Subcutaneous preadipocyte (primary cell): ENCODE results near the gene TBC1D3.

- CAGE, long polyA plus RNA: no peak
Observed at GRCh38 chr17:37683469-37684013, 40.3 kb upstream of the DDX52 start.

GRCh38 chr17:37729886-37730062 is 15.1 kb downstream of the HNF1B start:
- CAGE, long polyA plus RNA: no peak

GRCh38 chr17:37745152-37745788 is 411 bp upstream of the HNF1B start:
- CAGE, long polyA plus RNA: no peak

- CAGE, long polyA plus RNA: no peak
Observed at GRCh38 chr17:37745789-37746063, 867 bp upstream of the HNF1B start.

GRCh38 chr17:38192409-38192870 is at the start of gene TBC1D3:
TSS of gene TBC1D3 (minus strand) at chr17:38192555.
- CAGE, long polyA plus RNA: no peak

DNA sequence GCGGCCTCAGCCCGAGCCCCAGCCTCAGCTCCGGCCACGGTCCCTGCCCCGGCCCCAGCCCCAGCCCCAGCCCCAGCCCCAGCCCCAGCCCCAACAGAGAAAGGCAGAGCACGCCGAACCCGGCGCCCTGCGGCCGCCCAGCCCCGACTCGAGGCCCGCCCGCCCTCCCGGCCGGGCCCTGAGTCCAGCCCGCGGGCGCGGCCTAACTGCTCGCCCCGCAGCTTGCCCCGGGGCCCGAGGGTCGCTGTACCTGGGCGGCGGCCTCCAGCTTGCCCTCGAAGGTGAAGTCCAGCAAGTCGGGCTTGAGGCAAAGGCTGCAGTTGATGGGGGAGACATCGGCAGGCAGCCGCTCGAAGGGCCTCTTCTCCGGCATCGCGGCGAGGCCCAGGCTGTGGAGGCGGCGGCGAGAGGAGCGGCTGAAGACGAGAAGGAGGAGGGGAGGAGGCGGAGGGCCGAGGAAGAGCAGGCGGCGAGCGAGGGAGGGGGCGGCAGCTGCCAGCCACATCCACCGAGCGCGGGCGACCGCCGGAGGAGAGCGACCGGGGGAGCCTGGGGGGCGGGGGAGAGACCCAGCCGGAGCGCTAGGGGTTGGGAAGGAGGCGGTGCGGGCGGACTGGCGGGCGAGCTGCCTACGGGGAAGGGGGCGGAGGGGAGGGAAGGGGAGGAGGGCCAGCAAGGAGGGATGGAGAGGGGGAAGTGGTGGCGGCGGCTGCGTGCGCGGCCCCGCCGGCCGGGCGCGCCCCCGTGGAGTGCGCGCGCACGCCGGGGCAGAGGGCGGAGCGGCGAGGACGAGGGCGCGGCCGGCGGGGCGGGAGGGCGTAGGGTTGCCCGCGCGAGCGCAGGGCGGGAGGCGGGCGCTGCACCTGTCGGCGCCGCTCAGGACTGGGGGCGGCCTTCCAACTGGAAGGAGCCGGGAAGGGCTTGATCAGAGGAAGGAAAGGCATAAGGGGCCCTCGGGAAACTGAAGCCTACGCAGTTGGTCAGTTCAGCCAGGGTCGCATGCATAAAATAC is 40.0 kb upstream of the MRPL45 start:
- CAGE, long polyA plus RNA: no peak

- CAGE, long polyA plus RNA: no peak
Observed at GRCh38 chr17:38509688-38510011, 81.4 kb downstream of the ARHGAP23 start.

DNA sequence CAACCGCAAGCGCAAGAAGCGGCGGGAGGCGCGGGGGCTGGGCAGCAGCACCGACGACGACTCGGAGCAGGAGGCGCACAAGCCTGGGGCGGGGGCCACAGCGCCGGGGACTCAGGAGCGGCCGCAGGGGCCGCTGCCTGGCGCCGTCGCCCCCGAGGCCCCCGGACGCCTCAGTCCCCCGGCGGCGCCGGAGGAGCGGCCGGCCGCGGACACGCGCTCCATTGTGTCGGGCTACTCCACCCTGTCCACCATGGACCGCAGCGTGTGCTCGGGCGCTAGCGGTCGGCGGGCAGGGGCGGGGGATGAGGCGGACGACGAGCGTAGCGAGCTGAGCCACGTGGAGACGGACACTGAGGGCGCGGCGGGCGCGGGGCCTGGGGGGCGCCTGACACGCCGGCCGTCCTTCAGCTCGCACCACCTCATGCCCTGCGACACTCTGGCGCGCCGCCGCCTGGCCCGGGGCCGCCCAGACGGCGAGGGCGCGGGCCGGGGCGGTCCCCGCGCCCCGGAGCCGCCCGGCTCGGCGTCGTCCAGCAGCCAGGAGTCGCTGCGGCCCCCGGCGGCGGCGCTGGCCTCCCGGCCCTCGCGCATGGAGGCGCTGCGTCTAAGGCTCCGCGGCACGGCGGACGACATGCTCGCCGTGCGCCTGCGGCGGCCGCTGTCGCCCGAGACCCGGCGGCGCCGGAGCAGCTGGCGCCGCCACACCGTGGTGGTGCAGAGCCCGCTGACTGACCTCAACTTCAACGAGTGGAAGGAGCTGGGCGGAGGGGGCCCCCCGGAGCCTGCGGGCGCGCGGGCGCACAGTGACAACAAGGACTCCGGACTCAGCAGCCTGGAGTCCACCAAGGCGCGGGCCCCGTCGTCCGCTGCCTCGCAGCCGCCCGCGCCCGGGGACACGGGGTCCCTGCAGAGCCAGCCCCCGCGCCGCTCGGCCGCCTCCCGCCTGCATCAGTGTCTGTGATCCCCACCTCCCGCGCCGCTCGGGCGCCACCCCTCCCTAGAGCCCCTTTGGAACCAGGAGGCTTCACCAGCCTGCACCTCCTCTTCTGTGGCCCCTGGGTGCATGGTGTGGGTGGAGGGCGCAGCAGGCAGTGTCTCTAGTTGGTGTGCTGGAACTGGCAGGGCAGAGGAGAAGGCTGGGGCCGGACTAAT is 82.1 kb downstream of the ARHGAP23 start:
- CAGE, long polyA plus RNA: no peak

DNA sequence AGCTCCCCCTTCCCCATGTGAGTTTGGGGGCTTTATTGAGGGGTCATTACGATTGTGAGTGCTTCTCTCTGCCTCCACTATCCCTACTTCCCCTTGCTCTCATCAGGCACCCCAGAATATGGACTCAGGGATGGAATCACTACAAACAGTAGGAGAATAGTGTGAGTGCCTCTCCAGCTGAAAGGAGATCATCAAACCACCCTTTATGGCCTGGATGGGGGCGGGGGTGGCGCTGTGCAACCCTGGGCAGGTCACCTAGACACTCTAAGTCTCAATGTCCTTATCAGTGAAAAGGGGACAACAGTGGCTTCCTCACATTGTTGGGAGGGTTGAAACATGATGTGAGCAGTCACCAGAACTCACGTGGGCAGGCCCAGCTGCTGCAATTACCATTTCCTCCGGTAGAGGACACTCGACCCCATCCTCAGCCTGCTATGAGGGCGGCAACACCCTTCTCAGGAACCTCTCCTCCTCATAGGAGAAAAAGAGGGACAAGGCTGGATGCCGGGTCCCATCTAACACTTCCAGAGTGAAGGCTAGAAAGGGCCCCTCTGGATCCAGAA is 2.1 kb upstream of the EPOP start:
- CAGE, long polyA plus RNA: no peak

DNA sequence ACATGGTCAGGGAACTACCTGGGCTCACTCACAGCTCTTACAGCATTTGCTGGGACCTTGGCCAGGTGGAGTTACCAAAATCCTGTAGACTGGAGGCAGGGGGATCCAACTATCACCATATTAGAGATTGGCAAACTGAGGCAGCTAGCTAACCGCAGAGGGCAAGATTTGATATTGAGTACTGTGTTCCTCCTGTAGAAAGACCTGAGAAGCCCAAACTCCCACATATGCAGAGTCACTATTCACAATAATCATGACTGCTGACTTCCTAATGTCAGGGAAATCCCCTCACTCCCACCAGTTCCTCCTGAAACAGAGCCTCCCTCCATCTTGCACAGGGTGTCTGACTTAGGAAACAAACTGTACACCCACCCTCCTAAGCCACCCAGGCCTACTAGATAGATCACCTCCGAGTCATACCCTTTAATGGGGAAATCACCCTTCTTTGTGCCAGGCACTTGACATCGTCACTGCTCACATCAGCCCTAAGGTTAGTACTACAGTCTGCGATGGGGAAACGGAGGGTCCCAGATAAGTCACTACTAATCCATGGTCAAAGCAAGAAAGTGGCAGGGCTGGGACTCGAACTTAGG is 3.7 kb upstream of the MLLT6 start:
- CAGE, long polyA plus RNA: no peak

DNA sequence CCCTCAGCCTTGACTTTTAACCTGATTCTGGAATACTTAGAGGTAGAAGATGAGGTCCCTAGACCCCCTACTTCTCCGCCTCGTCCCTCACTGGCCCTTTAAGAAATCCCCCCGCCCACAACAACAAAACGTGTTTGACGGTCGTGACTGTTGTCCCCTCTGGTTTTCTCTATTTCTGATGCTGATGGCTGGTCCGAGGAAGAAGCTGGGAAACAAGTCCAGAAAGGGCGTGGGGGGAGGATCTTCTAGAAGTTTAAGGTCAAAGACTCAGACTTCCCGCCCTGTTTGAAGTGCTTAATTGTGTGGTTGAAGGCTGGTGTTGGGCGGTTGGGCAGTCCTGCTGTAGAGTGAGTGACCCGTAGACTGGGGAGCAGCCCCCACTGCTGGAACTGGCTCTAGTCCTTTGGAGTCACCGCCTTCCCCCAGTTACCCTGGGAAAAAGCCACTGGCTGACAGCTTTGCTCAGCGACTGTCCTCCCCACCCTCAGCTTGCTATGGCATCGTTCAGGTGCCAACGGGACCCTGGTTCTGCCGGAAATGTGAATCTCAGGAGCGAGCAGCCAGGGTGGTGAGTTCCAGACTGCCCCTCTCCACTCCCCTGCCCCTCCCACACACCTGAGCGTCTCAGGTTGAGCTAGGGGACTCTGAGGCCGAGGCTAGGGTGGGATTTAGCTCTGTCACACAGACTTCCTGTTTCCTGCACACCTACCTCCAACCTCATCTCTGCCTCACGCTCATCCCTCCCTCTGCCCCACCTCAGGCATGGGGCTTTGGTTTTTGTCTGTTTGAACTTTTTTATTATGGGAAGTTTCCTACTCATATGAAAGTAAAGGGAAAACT is 1.6 kb downstream of the MLLT6 start:
- CAGE, long polyA plus RNA: no peak

DNA sequence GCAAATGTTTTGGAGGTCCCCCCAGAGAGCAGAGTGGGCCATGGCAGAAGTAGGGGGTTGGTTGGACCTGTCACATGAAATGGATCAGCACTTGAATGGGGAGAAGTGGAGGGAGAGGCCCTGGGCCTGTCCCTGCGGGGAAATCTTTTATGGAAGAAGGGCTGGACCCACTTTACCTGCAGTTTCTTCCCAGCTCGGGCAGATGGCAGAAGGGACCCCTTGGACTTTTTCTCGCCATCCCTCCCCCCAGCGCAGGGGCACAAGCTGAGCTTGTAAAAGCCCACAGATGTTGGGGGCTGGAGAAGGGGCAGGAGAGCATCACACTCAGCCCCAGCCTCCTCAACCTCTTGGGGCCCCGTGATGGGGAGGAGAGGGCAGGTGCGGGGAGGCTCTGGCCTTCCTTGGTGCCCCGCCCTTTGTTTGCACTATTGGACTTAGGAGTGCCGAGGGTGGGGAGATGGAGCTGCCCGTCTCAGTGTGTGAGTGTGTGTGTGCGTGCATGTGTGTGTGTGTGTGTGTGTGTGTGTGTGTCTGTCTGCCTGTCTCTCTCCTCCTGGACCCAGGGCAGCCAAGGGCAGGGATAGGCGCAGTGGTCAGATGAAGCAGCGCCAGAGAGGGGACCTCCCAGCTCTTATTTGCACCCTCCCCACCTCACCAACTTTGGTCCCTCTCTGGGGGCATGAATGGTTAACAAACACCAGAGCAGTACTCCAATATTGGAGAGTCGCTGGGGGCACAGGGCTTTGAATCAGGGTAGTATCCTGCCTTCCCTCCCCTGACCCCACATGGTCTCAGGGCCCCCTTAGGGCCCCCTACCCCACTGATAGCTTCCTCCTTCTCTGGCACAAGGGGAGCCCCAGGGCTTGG is 4.0 kb upstream of the CISD3 start:
- CAGE, long polyA plus RNA: no peak

- CAGE, long polyA plus RNA: no peak
Observed at GRCh38 chr17:38747278-38747731, 831 bp downstream of the PCGF2 start.

DNA sequence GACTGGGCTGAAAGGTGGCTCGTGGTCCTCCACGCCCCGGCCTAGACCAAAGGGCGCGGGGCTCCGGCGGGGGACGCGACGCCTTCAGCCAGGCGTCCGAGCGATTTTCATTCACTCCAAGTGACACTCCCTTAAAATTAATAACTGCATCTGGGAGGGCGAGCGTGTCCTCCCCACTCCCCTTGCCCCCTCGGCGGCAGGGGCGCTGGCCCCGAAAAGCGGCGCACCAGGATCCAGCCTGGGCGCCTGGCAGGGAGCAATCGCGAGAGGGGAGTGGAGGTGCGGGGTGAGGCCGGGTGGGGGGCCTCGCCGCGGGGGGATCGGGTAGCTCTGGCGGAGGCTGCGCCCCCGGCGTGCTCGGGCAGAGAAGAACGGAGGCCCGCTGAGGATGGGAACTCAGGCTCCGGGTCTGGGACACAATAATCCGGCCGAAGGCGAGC is 607 bp upstream of the PCGF2 start:
- CAGE, long polyA plus RNA: no peak

GRCh38 chr17:38749163-38750342 is 1.4 kb upstream of the PCGF2 start:
- CAGE, long polyA plus RNA: no peak

DNA sequence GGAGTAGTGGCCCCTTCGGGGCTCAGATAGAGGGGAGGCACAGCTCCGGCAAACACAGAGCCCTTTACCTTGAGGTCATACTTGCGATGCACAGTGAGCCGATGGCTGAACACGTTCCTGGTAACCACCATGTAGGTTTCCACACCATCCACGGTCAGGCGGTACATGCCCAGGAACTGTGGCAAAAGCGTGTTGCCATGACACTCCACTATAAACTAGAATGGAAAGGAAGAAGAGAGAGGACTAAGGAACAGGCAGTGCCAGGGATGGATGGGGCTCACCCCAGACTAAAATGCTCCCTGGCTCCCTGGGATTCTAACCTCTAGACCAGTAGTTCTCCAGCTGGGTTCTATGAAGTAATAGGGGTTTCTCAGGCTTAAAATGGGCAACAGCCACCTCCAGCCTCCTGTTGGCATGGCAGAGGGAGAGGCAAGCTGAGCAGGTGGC is 20.0 kb downstream of the PIP4K2B start:
- CAGE, long polyA plus RNA: no peak

DNA sequence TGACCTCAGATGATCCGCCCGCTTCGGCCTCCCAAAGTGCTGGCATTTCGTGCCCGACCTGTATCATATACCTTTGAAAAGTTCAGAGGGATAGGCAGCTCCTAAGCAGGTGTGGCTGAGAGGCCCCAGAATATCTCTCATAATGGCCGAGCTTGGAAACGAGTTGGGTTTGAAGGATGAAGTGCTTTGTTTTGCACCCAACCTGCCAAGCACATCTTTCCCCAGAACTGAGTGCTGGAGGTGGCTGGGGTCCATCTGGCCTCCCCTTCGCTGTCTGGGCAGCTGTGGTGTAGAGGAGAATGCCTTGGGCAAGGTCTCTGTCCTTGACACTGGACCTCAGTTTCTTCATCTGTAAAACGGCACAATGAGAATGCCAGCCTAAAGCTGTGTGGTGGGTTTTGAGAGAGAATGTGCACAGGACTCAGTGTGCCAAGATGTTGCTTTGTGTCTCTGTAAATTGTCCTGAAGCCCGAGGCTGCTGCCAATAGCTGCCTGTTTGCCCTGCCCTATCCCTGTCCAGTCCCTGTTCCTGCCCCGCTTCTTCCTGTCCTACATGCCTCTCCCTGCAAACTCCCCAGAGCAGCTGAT is 15.2 kb downstream of the LASP1 start:
- CAGE, long polyA plus RNA: no peak

DNA sequence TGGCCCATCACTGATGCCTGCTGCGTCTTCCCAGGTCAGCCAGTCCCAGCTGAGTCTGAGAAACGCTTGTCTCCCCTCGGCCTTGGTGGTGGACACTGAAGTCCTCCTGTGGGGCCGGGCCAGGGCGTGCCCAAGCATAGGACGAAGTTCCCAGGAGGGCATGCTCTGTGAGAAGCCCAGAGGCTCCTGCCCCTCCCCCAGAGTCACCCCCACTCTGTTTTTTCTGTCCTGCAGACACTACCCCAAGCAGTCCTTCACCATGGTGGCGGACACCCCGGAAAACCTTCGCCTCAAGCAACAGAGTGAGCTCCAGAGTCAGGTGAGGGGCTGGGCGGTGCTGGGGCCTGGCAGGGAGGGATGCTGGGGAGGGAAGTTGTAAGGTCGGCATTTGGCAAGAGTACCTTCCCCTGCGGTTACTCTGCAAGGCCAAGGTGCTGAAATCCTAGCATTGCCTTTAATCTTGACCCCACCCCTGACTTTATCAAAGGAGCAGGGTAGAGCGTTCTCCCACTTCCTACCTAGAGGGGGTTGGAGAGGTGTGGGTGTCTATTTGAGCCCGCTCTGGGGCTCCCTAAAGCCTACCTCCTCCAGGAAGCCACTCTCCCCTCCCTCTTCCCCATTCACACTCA is 20.4 kb downstream of the LASP1 start:
- CAGE, long polyA plus RNA: no peak

- CAGE, long polyA plus RNA: no peak
Observed at GRCh38 chr17:38908583-38909209, 38.8 kb downstream of the LASP1 start.

- CAGE, long polyA plus RNA: no peak
Observed at GRCh38 chr17:39209528-39210533, 9.7 kb downstream of the RPL19 start.